Penis (tissue), 1 donor: ENCODE measurements around the genes HEATR5B and SULT6B1.

- PRO-cap = no peak
These were observed 11.7 kb downstream of the CRIM1 start for GRCh38 chr2:36367228-36367825.

GRCh38 chr2:36546796-36547305 is 51.1 kb downstream of the FEZ2 start:
- PRO-cap = no peak

DNA sequence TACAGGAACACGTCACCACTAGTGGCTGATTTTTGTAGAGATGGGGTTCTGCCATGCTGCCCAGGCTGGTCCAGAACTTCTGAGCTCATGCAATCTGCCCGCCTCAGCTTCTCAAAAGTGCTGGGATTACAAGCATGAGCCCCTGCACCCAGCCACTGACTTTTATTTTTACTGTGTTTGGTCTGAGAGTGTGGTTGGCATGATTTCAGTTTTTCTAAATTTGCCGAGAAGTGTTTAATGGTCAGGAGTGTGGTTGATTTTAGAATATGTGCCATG is 100.2 kb downstream of the STRN start:
- PRO-cap = no peak

- PRO-cap = bidirectional peak, plus-strand start at chr2:37083950, minus-strand start at chr2:37083916; bidirectional peak, plus-strand start at chr2:37084536, minus-strand start at chr2:37084278
These were observed at the start of gene HEATR5B for GRCh38 chr2:37083657-37084879. TSS of gene HEATR5B (minus strand) at chr2:37084372.

DNA sequence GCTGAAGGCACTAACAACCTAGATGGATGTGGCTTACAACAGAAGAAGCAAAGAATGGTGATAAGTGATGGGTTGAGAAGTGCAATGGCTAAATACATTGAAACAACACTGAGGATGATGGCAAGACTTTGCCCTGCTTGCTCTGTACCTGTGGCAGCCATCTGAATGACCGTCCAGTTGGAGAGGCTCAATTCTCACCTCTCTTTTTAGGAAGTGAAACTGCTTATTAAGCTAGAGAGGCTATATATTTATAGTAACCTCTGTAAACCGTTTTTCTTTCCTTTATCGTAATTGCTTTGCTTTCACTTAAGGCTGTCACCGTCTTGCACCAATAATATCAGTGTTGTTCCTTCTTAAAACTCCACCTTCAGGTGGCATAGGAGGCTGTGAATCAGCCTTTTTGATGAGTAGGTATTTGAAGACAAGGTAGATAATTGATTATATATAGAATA is 5.8 kb downstream of the GPATCH11 start:
- PRO-cap = no peak

DNA sequence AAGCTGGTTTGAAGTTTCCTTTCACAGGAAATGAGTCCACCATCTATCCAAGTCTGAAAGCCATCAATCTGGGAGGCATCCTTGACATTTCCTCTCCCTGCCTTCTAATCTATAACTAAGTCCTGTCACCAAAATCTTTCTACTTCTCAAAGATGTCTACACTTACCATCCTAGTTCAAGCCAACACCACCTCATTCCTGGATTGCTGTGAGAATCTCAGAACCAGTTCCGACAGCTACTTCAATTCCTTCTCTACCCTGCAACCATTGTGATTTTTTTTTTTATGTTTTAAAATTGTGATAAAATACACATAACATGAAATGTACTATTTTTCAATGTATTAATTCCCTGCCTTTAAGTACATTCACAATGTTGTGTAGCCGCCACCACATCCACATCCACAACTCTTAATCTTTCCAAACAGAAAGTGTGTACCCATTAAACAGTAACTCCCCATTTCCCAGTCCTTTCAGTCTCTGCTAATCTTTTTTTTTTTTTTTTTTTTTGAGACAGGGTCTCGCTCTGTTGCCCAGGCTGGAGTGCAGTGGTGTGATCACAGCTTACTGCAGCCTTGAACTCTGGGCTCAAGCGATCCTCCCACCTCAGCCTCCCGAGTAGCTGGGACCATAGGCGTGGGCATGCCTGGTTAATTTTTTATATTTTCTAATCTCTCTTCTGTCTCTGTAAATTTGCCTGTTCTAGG is 3.8 kb downstream of the EIF2AK2 start:
- PRO-cap = no peak

DNA sequence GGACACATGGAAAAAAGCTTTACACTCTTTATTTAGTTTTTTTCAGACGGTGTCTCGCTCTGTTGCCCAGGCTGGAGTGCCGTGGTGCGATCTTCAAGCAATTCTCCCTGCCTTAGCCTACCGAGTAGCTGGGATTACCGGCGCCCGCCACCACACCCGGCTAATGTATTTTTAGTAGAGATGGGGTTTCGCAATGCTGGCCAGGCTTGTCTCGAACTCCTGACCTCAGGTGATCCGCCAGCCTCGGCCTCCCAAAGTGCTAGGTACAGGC is 11.3 kb upstream of the EIF2AK2 start:
- PRO-cap = no peak

DNA sequence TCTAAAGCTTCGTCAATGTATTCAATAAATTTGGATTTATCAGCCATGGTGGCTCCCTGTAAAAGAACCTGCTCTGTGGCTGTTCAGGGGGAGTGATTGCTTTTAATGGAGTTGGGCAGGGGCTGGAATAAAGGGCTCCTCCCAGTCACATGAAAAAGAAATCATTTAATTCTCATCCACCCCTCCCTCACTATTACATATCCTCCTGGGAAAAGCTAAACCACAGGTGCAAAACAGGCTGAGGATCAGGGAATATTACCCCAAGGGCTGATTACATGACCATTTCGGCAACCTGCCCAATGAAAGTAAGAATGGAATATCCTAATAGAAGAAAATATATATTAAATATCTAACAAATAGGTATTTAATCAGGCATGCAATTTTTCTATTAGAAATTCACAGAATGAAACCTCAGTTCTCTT is at the start of gene SULT6B1:
SULT6B1 (minus strand) TSS at position 77 of the 422 bp plus-strand sequence.
- PRO-cap = no peak

DNA sequence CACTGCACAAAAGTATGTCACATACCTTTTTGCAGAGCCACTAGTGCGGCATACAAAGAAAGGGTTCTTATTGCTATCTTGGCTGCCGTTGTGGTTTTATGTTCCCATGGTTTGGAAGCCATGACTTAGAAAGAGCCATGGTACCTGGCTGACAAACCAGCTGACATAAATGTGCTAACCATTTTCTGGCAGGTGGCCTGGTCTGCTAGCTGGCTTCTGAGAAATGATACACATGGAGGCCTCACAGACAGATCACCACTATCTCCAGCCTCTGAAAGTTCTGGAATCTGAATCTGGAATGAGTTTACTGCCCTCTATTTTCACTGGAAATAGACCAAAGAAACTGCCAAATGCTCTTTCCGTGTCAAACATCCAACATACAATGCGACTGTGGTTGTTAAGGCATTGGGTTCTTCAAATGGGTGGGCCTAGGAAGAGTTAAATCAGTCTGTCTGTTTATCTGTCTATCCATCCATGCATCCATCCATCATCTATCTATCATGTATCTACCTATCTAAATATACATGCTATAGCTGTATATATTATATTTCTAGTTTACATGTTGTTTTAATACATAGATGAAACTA is 123.8 kb downstream of the QPCT start:
- PRO-cap = no peak

DNA sequence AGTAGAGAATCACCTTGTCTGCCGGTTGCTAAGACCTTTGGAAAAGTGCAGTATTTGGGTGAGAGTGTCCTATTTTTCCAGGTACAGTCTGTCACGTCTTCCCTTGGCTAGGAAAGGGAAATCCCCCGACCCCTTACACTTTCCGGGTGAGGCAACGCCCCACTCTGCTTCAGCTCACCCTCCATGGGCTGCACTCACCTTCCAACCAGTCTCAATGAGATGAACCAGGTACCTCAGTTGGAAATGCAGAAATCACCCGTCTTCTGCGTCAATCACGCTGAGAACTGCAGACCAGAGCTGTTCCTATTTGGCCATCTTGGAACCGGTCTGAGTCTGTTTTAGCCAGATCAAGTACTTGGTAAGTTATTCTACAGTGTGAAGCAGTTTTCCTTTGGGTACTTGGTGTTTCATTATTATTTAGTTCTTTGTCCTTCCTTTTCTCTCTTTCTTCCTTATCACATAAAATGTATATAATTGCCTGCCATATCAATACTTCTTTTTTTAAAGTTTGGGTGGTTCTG is 71.4 kb downstream of the CDC42EP3 start:
- PRO-cap = no peak

GRCh38 chr2:37646018-37646378 is 25.4 kb downstream of the CDC42EP3 start:
- PRO-cap = no peak

DNA sequence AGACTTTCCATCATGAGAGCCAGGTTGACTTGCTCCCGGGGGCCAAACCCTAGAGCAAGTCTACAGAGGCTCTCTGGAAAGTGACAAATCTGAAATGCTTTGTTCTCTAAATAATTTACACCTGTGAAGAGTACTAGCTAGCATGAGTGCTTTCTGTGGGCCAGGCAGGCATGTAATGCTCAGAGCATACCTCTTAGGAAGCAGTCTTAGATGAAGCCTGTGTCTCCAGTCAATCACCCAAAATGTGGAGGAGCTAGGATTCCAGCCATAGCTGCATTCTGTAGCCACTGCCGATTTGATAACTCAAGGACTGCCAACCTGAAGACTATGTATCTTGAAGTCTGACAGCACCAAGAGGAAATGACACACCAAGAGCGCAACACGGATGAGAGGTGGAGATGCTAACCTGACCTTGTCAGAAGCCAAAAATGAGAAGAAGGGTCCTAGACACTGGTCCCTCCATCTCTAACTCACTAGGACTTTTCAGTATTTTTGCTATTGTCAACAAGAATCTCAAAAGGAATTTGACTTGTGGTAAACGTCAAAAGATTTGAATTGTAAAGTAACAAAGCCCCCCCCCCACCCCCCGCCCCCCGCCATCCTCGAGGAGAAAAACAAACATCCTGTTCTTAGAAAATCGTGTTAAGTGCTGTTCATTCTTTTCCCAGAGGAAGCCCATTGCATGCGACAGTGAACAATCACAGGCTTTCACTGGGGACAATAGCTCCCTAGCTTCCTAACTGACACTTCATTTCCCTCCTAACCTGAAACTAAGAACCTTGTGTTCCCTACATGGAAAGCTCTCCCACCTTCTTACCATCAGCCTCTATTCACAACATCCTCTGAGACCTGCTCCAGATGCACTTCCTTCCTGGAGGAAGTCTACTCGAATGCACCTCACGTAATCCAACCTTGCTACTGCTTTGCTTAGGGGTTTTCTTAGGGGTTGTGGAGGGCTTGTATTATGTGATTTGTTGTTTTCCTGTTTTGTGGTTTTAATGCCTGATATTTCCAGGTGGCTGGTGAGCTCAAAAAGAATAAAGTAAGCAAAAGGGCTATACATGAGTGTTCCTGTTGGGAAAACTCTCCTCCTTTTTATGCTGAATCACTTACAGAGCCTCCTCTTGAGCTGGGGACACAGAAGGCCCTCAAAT is 14.7 kb downstream of the CDC42EP3 start:
- PRO-cap = no peak

DNA sequence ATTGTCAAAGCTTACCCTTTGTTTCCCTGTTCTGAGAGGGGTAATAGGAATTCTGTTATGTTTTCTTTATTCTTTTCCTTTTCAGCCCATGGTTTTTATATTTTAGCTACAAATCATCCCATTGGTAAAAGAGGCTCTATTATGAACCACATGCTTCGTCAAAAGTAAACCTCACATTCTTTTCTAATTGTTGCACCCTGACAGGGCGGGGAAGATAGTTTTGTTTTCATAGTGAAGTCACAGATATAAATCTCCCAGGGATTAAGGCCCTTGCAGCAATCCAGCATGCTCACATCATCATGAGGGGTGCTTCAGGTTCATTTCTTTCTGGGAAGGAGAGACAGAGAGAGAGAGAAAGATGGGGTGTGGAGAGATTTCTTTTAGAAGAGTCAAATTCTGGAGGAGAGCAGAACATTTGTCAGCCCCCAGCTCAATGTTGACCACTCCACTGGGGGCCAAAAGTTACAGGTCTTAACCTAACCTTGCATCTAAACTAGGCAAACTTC is 124.5 kb upstream of the CDC42EP3 start:
- PRO-cap = no peak

GRCh38 chr2:37851553-37852024 is 73.5 kb upstream of the RMDN2 start:
- PRO-cap = no peak

GRCh38 chr2:37918899-37919106 is 6.3 kb upstream of the RMDN2 start:
- PRO-cap = no peak

DNA sequence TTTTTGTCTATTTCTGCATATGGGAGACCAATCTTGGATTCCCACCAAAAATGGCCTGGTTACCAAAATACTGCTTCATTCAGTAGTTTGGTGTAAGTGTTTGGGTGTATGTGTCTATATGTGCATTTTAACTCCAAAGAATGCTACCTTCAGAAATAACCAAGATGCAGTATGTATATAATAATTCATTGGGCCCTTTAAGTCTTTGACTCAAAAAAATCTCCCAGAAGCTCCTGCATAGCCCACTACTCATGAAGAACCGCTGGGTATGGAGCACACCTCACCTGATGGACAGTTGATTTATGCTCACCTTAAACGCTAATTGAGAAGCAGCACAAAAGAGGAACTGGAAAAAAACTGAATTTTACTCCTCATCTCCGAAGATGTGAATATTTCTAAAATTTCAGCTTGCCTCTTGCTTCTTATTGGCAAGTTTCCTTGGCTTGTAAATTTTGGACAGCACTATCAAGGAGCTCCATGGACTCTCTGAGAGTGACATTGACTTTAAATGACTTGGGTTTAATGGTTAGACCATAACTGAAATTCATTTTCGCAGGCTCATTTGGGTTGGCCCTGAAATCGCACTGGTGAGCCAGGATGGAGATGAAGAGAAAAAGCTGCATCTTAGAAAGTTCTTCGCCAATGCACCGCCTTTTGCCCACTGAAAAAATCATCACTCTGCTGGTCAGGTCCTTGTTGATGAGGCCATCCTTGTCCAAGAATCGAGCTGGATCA is 5.5 kb downstream of the CYP1B1 start:
- PRO-cap = no peak

- PRO-cap = no peak
These were observed 22.2 kb upstream of the CYP1B1 start for GRCh38 chr2:38097866-38098917.

DNA sequence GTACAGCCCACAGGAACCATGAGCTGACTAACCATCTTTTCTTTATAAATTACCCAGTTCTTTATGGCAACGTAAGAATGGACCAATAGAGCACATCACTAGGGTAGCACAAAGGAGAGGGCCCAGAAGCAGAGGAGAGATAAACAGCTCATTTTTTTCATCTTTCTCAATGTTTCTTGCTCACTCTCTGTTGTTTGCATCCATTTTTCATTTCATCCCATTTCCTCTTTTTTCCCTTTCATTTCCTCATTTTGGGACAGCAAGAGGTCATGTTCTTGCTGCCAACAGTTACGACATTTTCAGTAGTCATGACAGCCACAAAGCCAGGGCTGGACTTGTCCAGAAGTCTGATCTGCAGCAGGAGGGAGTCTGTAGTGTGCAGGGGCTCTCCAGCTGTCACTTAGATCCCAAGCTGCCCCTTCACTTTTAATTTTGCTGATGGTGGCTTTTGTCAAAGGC is 52.7 kb upstream of the CYP1B1 start:
- PRO-cap = no peak

DNA sequence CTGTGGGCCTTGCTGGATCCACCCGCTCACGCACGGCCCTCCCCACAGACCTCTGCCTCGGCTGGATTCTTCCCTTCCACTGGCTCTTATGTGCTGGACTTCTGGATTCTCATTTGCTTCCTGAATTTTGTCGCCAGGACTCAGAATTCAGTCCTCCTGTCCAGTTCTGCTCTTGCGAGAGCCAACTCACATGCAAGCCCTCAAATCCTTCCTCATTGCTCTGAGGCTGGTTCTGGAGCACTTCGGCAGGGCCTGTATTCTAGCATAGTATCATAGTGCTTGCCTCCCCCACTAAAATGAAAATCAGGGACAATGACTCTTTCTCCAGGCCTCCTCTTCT is 115.5 kb downstream of the ATL2 start:
- PRO-cap = no peak

GRCh38 chr2:38346318-38346734 is 30.7 kb downstream of the ATL2 start:
- PRO-cap = no peak